HepG2 (cell line): ENCODE measurements around the genes SPESP1 and LARP6.

- RRBS, 2 experiments: 73 to 77% methylated on average over 16 of the region's 88 CpGs
CAGE:
- cytosol, long polyA minus RNA: no peak
- cytosol, long polyA plus RNA: no peak
- long polyA plus RNA: no peak
- nucleus, long polyA minus RNA: no peak
- nucleus, long polyA plus RNA: no peak
Measured at GRCh38 chr15:68929812-68931267, at the start of gene SPESP1. Gene SPESP1, plus strand, starts transcription at chr15:68930525.

DNA sequence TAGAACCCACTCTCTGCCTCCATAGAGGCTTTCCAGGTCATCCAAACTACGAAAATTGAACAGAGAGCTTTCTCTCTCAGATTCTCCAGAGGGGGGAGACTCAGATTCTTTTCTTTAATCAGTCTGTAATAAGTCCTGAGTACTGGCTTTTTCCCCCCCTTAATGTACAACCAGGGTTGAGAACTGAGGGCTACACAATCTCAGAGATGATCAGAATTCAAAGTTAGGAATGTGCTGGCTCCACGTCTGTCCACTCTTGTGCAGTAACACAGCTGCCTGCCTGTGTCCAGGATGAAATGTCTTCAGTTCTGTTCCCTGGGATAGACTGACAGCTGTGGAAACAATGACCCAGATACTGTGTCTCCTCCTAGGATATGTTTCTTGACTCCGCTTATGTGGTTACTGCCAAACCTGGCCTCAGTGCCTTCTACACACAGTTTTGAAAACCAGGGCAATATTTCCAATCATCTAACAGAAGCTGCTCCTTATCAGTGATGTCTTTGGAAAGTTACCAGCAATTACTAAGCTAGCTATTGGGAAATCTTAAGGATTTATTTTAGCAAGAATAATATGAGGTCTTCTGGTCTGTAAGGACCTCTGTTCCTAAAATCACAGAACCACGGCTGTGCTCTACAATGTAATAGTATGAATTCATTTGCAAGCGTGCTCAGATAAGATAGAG is 67.5 kb downstream of the NOX5 start:
- RRBS, 2 experiments: no CpG with 5 or more reads among the region's 5 CpGs
CAGE:
- cytosol, long polyA minus RNA: no peak
- cytosol, long polyA plus RNA: no peak
- long polyA plus RNA: no peak
- nucleus, long polyA minus RNA: no peak
- nucleus, long polyA plus RNA: no peak

GRCh38 chr15:69317213-69318095 is 18.7 kb downstream of the PAQR5 start:
- RRBS, 2 experiments: no CpG with 5 or more reads among the region's 15 CpGs
CAGE:
- cytosol, long polyA minus RNA: no peak
- cytosol, long polyA plus RNA: no peak
- long polyA plus RNA: no peak
- nucleus, long polyA minus RNA: no peak
- nucleus, long polyA plus RNA: no peak

DNA sequence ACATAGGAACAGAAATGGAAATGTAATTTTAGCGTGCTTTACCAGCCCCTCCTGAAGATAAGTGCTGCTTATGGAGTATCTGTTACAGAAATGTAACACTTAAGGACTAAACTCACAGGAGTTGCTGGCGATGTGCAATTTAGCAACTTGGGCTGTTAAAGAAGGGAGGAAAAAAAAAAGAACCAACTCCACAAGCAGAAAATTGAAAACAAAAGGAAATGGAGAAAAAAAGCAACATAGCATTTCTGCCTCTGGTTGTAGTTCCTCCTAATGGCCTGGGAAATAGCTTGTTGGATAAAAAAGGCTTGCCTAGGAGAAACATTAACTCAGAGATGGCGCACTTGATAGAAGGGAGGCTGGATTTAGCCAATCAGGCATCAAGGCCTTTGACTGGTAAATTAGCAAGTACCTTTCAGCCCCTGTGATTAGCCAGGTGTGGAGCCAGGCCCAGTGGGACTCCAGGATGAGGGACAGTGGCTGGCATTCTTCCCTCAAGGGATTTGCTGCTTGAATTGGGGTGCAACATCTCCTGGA is 84.3 kb downstream of the RPLP1 start:
- RRBS, 2 experiments: no CpG with 5 or more reads among the region's 3 CpGs
CAGE:
- cytosol, long polyA minus RNA: no peak
- cytosol, long polyA plus RNA: no peak
- long polyA plus RNA: no peak
- nucleus, long polyA minus RNA: no peak
- nucleus, long polyA plus RNA: no peak

DNA sequence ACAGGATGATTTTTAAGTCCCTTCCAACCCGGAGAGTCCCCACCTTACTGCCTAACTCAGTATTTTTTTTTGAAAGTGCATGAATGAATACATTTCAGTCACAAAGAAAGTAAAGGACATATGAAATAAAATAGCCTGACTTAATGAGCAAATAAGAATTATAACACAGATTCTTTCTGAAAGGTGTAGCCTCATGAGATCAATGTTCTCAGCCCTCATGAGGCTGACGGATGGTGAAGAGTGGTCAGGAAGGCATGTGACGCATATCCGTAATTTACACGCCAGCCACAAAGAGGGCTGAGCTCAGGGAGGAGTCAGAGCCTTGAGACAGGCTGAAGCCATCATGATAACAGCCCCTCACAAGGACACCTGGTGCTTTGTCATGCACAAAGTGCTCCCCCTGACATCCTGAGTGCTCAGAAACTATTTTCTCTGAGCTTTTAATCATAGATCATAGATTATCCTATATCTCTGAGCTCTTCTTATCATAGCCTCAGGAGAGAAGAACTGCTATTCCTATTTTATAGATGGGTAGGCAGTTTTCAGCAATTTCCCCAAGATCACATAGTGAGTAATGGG is 266.9 kb downstream of the RPLP1 start:
- RRBS, 2 experiments: no CpG with 5 or more reads among the region's 5 CpGs
CAGE:
- cytosol, long polyA minus RNA: no peak
- cytosol, long polyA plus RNA: no peak
- long polyA plus RNA: no peak
- nucleus, long polyA minus RNA: no peak
- nucleus, long polyA plus RNA: no peak

- RRBS, 2 experiments: no CpG with 5 or more reads among the region's 9 CpGs
CAGE:
- cytosol, long polyA minus RNA: no peak
- cytosol, long polyA plus RNA: no peak
- long polyA plus RNA: no peak
- nucleus, long polyA minus RNA: no peak
- nucleus, long polyA plus RNA: no peak
Measured at GRCh38 chr15:69979634-69980278, 118.0 kb downstream of the TLE3 start.

DNA sequence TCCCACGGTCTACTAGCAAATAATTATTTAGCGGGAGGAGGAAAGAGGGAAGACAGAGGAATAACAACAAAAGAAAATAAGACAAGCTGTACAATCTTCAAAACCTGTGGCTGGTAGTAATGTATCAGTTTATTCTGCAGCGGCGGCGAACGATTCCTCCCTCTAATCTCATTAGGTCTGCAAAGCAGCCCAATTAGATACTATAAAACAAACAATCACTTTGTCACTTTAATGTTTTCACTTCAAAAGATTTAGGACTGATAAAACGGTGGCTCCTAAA is 436 bp upstream of the TLE3 start:
- RRBS, 2 experiments: no CpG with 5 or more reads among the region's 7 CpGs
CAGE:
- cytosol, long polyA minus RNA: no peak
- cytosol, long polyA plus RNA: no peak
- long polyA plus RNA: no peak
- nucleus, long polyA minus RNA: no peak
- nucleus, long polyA plus RNA: no peak

DNA sequence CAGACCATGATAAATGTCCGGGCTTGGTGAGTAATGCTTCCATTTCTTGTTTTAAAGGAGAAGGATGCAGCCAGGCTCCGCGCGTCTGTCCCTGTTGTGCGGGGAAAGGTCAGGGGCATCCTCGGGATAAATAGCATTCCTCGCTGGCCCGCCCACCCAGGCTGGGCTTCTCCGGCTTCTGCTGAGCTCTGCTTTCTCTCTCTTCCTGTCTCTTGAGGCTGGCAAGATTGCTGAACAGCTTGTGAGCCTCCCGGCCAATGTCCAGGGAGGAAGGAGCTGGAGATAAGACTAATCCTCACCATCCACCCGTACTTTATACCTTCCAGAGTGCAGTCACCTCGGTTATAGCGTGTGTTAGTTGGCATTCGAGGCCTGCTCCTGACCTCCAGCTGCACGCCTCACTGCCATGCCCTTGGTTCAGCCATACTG is 56.6 kb upstream of the TLE3 start:
- RRBS, 2 experiments: 7 to 8% methylated on average over 2 to 3 of the region's 15 CpGs
CAGE:
- cytosol, long polyA minus RNA: no peak
- cytosol, long polyA plus RNA: no peak
- long polyA plus RNA: no peak
- nucleus, long polyA minus RNA: no peak
- nucleus, long polyA plus RNA: no peak

DNA sequence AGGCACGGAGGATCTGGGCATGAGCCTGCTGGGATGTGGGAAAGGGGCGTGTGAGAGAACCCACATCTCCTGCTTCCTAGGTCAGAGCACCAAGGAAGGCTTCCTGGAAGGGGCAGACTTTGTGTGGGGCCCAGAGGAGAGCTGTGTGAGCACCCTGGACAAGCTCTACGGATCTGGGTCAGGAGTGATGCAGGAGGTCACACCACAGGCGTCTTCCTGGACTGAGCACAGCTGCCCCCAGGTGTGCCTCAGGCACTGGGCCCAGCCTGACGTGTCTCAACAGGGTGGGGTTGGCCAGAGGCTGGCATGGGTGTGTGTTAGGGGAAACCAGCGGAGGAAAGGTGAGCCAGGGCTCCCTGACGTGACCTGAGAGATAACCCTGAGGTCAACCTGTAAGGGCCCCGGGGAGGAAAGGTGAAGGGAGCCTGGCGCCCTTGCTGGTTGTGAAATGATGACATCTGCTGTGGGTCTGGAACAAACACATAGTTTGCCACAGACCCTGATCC is 100.1 kb upstream of the TLE3 start:
- RRBS, 2 experiments: no CpG with 5 or more reads among the region's 9 CpGs
CAGE:
- cytosol, long polyA minus RNA: no peak
- cytosol, long polyA plus RNA: no peak
- long polyA plus RNA: no peak
- nucleus, long polyA minus RNA: no peak
- nucleus, long polyA plus RNA: no peak

GRCh38 chr15:70266695-70267178 is 169.0 kb upstream of the TLE3 start:
- RRBS, 2 experiments: no CpG with 5 or more reads among the region's 13 CpGs
CAGE:
- cytosol, long polyA minus RNA: no peak
- cytosol, long polyA plus RNA: no peak
- long polyA plus RNA: no peak
- nucleus, long polyA minus RNA: no peak
- nucleus, long polyA plus RNA: no peak

- RRBS, 2 experiments: no CpG with 5 or more reads among the region's 4 CpGs
CAGE:
- cytosol, long polyA minus RNA: no peak
- cytosol, long polyA plus RNA: no peak
- long polyA plus RNA: no peak
- nucleus, long polyA minus RNA: no peak
- nucleus, long polyA plus RNA: no peak
Measured at GRCh38 chr15:70421029-70421533, 323.4 kb upstream of the TLE3 start.

DNA sequence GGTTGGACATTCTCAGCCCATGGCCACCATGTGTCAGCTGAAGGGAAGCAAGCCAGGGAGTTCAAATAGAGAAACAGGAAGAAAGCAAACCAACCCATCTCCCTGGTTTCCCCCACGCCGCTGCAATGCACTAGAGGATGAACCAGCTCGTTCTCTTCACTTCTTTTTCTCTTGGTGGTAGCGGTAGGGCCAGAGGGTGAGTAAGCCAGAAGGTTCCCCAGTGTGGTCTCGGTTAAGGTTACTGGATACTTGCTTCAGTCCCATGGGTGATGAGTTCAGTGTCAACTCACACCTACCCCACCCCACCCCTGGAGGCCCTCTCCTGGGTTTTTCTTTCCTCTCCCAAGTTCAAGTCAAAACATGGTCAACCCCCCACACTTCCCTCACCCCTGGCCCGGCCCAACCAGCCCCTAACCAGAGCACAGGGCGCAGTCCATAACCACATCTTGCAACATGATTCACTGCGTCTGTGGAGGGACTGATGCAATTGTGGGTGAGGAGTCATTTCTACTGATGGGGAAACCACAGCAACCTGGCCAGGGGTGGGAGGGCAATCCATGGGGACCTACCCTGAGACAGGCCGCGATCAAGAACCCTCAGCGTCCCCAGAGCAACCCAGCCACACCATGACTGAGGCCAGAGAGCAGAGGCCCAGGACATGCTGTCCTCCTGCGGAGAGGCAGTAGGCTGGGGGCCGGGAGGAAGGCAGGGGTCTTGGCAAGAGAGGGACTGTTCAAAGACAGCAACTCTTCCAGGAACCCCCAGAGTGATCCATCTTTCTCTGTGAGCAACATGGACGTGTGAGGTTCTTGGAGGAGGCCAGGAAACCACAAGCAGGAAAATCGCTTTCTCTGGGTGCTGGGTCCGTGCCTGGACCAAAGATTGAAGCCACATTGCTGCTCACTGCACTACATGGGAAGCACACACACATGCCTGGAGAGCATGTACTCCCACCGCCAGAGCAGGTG is 276.6 kb downstream of the UACA start:
- RRBS, 2 experiments: no CpG with 5 or more reads among the region's 17 CpGs
CAGE:
- cytosol, long polyA minus RNA: no peak
- cytosol, long polyA plus RNA: no peak
- long polyA plus RNA: no peak
- nucleus, long polyA minus RNA: no peak
- nucleus, long polyA plus RNA: no peak

- RRBS, 2 experiments: no CpG with 5 or more reads among the region's 4 CpGs
CAGE:
- cytosol, long polyA minus RNA: no peak
- cytosol, long polyA plus RNA: no peak
- long polyA plus RNA: no peak
- nucleus, long polyA minus RNA: no peak
- nucleus, long polyA plus RNA: no peak
Measured at GRCh38 chr15:70505419-70506196, 257.8 kb downstream of the UACA start.

- RRBS, 2 experiments: no CpG with 5 or more reads among the region's 9 CpGs
CAGE:
- cytosol, long polyA minus RNA: no peak
- cytosol, long polyA plus RNA: no peak
- long polyA plus RNA: no peak
- nucleus, long polyA minus RNA: no peak
- nucleus, long polyA plus RNA: no peak
Measured at GRCh38 chr15:70559221-70559618, 204.1 kb downstream of the UACA start.

DNA sequence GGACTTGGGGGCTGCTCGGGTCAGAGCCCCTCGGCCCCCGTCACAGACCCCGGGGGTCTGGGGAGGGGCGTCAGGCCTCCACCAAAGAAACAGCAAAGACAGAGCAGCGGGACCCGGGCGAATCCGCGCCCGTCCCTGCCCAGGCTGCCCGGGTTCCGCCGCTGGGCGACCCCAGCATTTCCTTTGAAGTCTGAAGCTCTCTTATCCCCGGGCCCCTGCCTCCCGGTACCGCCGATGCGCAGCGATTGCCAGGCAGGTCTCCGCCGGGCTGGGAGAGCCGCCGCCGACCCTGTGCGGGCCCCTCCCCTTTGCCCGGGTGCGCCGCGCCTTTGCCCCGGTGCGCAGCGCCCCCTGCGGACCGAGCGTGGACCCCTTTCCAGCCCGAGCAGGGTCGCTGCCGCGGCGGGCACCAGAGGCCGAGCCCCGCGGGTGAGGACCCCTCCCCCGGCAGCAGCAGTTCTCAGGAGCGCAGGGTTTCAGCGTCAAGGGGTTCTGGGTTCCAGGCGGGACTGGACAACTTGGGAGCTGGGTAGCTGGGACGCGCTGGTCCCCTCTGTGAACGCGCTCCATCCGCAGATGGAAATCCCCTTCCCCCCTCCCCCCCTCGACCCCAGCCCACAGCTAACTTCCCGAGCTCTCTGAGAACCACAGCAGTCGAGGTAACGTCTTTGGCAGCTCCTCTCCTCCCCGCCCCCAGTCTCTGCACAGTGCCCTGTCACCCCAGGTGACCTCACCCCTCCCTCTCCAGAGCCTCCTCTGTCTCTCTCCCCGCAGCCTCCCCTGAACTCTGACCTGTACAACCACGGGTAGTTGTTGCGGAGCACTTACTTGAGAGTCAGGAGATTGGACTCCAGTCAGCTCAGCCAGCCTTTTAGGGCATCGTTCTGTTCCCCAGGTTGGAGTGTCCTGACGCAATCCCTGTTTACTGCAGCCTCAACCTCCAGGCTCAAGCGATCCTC is 178.0 kb downstream of the UACA start:
- RRBS, 2 experiments: 2% methylated on average over 29 of the region's 65 CpGs
CAGE:
- cytosol, long polyA minus RNA: no peak
- cytosol, long polyA plus RNA: no peak
- long polyA plus RNA: no peak
- nucleus, long polyA minus RNA: no peak
- nucleus, long polyA plus RNA: no peak

DNA sequence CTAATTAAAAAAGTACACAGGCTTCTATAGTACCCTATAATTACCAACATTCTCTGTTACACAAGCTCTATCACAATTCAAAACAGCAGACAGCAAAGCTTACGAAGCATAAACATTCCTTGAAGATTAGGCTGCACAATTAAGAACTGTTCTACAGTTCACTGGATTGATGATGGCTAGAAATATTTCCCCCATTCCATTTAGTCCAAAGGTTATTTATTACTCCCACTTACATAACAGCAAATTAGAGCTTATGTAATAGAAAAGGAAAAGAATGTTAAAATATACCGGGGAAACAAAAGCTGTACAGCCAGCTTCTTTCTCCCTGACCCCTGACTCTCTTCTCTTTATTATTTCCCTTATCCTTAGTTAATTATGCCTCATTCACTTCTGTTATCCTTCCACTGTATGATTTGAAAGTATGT is 49.3 kb downstream of the UACA start:
- RRBS, 2 experiments: no CpG with 5 or more reads among the region's 2 CpGs
CAGE:
- cytosol, long polyA minus RNA: no peak
- cytosol, long polyA plus RNA: no peak
- long polyA plus RNA: no peak
- nucleus, long polyA minus RNA: no peak
- nucleus, long polyA plus RNA: no peak

- RRBS, 2 experiments: no CpG with 5 or more reads among the region's 8 CpGs
CAGE:
- cytosol, long polyA minus RNA: no peak
- cytosol, long polyA plus RNA: no peak
- long polyA plus RNA: no peak
- nucleus, long polyA minus RNA: no peak
- nucleus, long polyA plus RNA: no peak
Measured at GRCh38 chr15:70807011-70807549, 43.7 kb upstream of the UACA start.

DNA sequence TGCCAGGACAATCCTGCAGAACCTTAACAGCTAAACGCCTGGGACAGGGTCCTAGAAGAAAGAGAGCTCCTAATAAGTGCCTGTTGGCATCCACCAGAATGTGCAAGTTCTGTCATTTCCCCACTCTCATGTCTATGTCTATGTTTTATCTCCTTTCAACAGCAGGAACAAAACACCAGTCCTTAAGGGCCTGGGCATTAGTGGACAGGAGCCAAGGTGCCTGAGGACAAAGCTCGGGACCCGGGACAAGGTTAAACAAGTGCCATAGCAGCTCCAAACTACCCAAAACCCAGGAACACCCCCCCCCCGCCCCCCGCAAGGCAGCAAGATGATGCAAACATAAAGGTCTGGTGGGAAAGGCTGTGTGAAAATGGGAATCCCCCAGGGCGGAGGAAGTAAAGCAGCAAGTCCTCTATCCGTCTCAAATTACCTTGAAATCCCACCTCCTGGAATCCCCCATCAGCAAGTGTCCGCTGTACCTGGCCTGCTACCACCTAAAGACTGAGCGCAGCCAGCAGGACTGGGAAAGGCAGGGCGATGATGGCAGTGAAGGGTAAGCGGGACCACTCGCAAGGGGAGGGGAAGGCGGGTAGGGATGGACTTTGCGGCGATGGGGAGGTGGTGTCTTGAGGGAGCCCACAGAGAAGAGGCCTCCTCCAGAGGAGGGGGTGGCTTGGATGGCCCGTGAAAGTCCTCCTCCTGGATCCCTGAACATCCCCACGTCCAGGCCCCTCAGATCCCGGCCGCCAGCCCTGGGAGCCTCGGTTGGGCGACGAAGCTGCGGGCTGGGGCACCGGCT is 841 bp downstream of the LARP6 start:
- RRBS, 2 experiments: 3 to 5% methylated on average over 7 of the region's 24 CpGs
CAGE:
- cytosol, long polyA minus RNA: no peak
- cytosol, long polyA plus RNA: no peak
- long polyA plus RNA: no peak
- nucleus, long polyA minus RNA: no peak
- nucleus, long polyA plus RNA: no peak

DNA sequence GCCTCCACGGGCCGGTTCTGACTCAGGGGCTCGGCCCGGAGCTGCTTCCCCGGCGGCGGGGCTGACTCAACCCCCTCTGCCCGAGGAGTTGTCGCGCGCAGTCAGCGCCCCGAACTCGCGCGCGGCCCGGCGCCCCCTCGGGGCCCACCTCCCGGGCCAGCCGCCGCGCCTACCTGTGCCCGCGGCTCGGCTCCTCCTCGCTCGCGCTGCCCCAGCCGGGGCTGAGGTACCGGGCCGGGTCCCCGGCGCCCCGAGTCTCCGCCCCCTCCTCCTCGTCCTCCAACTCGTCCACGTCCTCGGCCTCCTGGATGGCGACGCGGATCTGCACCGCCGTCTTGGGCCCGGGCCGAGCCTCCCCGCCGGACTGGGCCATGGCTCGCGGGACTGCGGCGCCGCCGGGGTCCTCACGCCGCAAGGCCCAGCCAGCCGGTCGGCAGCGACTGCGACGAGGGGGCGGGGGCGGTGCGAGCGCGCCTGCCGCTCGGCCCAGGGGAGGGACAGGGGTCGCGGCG is at the start of gene LARP6:
Gene LARP6, minus strand, starts transcription at position 442 of the 512 bp plus-strand sequence.
- RRBS, 2 experiments: 1 to 5% methylated on average over 37 to 42 of the region's 73 CpGs
CAGE:
- cytosol, long polyA minus RNA: no peak
- cytosol, long polyA plus RNA: no peak
- long polyA plus RNA: start-site peak on the minus strand centred at position 437 of the sequence, 27 bp wide, 23 and 24 reads in 2 replicates
- nucleus, long polyA minus RNA: no peak
- nucleus, long polyA plus RNA: no peak

DNA sequence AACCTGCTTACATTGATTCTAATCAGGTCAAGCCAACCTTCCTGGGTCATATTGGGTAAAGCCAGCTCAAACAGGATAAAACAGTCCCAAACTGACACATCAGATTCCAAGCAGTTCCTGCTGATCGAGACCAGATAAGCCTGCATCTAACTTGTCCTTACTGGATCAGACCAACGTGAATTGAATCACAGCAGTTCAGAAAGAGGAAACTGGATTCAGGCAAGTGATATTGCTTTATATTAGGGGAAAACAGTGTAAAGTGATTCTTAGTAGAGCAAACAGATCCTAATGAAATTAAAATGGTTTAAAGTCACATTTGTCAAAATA is 18.5 kb upstream of the THSD4 start:
- RRBS, 2 experiments: no CpG with 5 or more reads among the region's 2 CpGs
CAGE:
- cytosol, long polyA minus RNA: no peak
- cytosol, long polyA plus RNA: no peak
- long polyA plus RNA: no peak
- nucleus, long polyA minus RNA: no peak
- nucleus, long polyA plus RNA: no peak